Measurements from ENCODE around the gene STK40.

- RRBS = 2% methylated on average over 9 of the region's 57 CpGs
Observed at GRCh38 chr1:36385548-36386090, at the start of gene STK40. Gene STK40, minus strand, starts transcription at chr1:36385924.

DNA sequence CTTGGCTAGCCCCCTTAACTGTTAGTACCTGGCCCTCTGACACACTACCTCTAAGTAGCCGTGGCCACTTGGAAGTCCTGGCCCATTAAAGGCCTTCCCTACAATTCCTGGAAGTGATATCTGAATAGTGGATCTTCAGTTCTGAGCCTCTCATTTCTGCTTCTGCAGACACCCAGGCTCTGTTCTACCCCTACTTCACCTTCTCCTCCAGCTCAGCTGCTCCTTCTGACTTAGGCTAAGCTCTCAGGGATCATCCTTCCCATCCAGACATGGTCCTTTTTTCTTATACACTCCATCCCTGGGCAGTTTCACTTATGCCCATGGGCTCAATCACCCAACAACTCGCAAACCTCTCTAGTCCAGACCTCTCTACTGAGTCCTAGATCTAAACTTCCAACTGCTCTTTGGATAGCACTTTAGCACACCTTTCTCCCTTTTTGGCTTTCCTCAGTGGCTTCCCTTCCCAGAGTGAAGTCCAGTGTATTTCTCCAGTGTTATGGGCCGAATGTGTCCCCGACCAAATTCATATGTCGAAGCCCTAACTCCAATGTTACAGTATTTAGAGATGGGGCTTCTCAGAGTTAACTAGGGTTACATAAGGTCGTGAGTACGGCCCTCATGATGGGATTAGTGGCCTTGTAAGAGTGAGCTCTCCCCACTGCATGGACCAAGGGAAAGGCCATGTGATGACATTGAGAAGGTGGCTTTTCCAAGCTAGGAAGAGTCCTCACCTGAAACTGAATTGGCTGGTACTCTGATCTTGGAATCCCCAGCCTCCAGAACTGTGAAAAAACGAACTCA, 3.9 kb upstream of the OSCP1 start:
- RRBS = no CpG with 5 or more reads among the region's 8 CpGs

GRCh38 chr1:36481808-36482256, 881 bp downstream of the CSF3R start:
- RRBS = no CpG with 5 or more reads among the region's 9 CpGs

DNA sequence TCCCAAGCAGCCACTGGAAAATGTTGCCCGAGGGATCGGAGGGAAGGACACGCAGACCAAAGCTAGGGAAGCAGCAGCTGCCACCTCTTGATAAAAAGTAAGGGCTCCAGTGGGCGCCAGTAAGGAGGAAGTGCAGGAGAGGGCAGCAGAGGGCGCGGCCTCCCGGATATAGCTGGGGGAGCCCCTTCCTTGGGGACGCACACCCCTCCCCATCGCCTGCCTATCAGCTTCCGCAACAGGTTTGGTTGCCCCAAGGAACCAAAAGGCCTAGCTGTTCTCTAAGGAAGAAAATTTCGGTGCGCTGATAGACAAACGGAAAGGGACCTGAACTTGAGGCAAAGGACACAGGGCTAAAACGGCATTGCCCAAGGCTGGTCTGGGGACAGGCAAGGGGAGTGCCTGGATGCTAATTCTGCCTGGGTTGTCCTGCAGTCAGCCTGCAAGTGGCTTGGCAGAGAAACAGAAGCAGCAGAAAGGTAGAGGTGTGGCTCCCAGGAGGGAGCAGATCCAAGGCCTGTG, 1.8 kb upstream of the GRIK3 start:
- RRBS = no CpG with 5 or more reads among the region's 14 CpGs

DNA sequence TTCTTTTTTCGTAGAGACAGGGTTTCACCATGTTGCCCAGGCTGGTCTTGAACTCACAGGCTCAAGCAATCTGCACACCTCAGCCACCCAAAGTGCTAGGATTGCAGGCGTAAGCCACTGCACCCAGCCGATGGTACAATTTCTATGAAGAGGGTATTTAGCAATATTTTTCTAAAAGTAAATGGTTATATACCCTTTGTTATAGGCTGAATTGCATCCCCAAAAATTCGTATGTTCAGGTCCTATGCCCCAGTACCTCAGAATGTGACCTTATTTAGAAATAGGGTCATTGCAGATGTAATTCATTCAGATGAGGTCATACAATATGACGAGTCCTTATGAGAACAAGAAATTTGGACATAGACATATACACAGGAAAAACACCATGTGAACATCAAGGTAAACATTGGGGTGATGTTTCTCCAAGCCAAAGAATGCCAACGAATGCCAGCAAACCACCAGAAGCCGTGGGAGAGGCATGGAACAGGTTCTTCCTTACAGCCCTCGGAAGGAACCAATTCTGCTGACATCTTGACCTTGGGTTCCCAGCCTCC, 13.0 kb upstream of the ZC3H12A start:
- RRBS = no CpG with 5 or more reads among the region's 8 CpGs

DNA sequence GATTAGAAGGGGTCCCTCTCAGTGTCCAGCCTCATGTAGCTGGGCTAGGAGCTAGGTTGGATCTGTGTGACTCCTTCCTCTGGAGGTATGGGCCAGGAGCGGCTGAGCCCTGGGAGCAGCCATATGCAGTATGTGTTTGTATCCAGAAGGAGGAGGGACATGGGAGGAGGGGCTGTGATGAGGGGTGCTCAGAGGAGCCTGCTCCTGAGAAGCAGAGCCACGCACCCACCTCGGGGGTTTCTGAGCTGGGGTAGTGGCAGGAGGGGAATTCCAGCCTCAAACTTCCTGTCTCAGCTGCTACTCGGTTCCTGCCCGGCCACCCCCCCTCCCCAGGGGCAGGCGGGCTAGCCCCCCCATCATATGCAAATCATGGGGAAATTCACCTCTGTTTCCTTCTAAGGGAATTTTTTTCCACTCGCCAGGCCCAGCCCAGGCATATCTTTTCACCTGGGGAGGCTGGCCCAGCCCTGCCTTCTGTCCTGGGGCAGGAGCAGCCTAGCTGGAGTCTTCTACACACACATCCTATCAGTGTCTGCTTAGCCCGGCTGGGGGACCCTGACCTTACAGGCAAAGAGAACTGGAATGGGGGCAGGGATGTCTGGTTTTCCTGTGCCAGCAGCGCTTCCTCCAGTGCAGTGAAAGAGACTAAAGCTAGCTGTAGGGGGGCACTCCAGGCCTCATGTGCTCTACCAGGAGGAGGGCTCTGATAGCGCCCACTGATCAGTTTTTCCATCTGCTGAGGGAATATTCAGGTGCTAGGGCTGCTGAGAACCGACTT, 3.0 kb downstream of the ZC3H12A start:
- RRBS = no CpG with 5 or more reads among the region's 11 CpGs

DNA sequence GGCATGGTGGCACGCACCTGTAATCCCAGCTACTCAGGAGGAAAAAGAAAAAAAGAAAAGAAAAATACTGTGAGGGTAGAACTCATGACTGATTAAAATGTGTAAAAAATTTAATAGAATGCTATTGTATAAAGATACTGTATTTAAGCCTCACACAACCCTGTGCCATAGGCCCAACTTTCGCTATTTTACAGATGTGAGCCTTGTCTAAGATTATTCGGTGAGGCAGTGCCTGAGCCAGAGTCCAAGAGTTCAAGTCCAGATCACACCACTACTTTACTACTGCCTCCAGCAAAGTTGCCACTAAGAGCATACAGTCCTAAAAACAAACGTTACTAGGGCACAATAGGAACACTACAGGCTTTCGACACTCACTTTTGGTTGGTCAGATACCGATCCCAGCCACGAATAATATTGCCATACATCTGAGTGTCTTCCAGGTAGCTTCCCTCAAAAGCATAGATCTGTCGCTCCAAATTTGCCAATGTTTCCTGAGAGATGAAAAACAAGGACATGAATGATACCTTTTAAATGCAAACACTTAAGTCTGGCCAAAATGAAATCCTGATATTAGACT, 1.4 kb downstream of the MEAF6 start:
- RRBS = no CpG with 5 or more reads among the region's 8 CpGs

DNA sequence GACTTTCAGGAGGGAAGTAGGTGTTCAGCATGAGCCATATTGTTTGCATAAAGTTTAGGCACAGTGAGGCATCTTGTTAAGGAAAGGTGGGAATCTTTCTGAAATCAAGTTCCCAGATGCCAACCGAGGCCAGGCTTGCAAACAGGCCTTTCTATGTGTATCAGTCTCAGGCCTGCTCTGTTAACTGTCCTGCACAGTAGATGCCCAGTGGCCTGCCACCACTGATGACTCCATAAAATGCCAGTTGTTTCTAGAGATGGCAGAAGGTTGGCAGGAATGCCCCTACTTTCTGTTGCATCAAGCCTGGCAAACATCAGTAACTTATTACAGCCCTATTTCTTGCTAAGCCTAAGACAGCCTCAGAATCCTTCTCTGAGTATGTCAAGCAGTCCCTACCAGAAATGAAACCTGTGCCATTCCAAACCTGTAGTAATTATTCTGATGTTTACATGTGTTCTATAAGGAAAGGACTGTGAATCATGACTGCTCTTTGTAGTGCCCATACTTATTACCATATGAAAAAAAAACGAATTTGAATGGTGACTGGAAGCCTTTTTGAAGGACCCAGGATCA, 5.3 kb downstream of the CDCA8 start:
- RRBS = no CpG with 5 or more reads among the region's 2 CpGs

- RRBS = no CpG with 5 or more reads among the region's 5 CpGs
Observed at GRCh38 chr1:38003975-38004393, 1.3 kb downstream of the FHL3 start.

DNA sequence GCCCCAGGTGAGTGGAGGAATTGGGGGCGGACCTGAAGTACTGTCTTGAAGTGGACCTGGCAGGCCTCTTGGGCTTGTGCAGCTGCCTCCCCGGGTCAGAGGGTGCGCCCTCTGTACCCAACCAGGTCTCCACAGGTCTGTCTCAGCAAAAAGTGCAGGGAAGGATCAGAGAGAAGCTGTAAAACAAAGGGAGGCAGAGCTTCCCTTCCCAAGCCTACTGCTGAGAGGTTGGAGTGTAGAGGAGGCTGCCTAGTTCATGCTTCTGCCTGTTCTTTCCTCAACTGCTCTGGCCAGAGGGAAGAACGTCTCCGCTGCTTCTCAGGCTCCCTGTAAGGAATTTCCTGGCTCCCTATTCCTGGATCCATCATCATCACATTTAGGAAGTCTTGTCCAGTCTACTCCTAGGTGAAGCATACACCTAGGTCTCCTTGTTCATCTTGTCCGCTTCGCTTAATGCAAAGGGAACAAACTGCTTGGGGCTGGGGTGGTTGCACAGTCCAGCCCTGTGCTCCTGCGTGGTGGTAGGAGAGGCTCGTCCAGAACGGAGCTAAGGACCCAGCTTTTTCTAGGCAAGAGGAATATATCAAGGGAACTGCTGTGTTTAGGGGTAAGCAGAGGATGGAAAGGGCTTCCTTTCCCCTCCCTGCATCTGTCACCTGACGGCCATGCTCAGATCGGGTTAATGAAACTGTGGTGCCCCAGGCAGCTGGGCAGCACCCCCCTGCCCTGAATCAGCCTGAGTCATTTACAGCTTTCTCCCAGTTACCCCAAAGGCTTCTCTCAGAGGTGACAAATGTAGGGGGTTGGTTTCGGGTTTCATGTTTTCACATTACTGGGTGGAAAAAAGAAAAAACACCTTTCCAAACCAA, 15.1 kb downstream of the UTP11 start:
- RRBS = no CpG with 5 or more reads among the region's 13 CpGs

- RRBS = 34% methylated on average over 5 of the region's 15 CpGs
Observed at GRCh38 chr1:38064048-38064807, 17.6 kb upstream of the POU3F1 start.

- RRBS = no CpG with 5 or more reads among the region's 1 CpG
Observed at GRCh38 chr1:38145344-38145687, 98.7 kb upstream of the POU3F1 start.

DNA sequence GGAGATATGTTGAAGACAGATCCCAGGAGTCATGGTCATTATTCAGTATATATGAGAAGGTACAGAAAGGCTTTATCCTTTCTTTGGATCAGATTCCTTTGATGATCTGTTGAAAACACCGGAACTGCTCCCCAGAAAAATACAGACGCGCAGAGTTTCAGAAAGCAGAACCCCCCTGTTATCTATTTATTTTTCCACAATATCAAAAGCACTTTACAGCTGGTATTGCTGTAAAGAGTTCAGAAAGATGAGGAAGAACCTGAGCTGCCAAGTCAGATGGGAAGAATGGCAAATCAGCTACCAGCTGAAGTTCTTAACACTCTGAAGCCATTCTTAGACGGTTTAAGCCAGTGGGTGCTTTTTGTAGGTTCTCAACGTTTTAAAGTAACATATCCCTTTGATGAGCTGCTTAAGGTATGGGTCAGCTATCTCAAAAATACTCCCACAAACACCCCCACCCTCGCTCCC, 757 bp upstream of the AKIRIN1 start:
- RRBS = no CpG with 5 or more reads among the region's 6 CpGs

GRCh38 chr1:38993169-38993618, 2.1 kb downstream of the AKIRIN1 start:
- RRBS = no CpG with 5 or more reads among the region's 15 CpGs

DNA sequence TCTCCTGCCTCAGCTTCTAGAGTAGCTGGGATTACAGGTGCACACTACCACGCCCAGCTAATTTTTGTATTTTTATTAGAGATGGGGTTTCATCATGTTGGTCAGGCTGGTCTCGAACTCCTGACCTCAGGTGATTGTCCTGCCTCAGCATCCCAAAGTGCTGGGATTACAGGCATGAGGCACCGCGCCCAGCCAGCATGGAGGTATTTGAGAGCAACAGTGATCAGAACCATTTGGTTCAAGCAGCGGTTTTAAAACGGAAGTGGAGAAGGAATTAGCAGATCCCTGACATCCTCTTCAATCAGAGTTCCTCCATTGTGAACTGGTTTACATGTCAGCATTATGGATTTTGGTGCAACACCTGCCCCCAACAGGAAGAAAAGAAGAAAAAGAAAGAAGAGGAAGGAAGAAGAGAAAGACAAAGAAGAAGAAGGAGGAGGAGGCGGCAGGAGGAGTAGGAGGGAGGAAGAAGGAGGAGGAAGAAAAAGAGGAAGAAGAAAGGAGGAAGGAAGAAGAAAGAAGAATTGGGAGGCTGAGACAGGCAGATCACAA, 17.2 kb downstream of the NDUFS5 start:
- RRBS = no CpG with 5 or more reads among the region's 7 CpGs

DNA sequence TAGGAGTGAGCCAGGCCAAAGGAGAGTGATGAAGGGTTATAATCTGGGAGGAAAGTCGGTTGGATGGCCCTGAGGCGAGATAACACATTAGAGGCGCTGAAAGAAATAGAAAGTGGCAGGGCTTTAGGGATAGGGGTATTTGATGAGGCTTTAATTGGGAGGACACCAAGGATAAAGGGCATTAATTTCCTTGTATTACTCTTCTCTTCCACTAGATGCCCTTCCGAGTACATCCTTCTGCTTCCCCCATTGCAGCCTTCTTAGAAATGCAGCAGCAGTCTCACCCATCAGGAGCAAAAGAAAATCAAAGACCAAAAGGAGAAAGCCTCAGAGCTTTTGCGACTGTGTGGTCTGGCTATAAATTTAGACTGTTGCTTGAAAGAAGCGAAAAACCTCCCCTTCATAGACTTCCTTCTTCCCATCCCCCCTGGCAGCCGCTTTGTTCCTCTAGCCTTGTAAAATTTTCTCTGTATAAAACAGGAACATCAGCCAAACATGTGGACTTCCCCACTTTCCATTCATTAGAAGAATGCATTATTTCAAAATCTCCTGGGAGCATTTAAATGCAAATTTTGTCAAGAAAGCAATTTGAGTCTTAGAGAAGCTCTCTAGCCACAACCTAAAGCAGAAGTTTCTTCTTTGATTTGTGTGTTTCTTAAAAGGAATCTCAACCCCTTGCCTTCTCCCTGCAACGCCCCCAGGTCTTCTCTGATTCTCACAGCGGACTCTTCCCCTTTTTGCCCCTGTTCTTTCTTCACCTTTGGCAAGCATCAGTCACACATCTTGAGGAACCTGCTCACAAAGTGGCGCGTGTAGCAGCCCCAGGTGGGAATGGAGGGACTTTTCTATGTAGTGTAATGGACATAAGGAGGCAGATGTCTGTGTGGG, 76.6 kb downstream of the NDUFS5 start:
- RRBS = no CpG with 5 or more reads among the region's 11 CpGs

GRCh38 chr1:39142650-39143296, 61.7 kb upstream of the MACF1 start:
- RRBS = no CpG with 5 or more reads among the region's 4 CpGs

DNA sequence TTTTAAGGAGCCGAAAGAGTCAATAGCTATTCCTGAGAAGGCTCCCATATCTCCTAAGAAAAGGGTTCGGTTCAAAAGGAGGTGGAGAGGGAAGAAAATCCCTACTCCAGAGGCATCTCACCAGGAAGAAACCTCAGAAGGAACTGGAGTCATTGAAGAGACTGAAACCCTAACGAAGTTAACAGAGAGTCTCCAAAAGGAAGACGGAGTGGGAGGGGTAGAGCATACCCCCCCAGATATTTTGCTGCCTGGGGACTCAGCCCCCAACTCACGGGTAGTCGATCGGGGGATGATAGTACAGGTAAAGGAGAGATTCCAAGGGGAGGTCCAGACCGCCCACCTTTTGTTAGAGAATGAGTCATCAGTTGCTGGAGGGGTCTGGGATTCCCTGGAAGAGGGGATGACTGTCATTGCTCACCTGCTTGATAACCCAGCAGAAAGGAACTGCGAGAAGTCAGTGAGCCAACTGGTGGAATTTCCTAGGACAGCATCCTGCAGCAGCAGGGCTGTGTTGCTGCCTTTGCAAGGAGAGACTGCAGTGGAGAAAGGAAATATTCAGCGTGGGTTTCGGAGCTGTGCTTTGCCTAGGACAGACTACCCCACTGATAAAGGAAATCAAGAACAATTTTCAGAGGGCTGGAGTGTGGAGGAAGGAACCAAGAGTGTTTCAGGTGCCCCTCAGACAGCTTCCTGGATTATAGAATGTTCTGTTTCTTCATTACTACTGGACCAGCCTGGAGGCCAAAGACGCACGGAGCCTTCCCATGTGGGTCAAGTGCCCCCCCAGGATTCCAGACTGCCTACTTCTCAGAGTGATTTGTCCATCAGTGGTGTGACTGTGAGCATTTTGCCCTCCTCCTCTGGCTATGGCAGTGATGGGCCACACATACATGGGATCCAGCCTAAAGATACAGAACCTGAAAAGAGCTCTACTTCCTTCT, 64.5 kb downstream of the MACF1 start:
- RRBS = no CpG with 5 or more reads among the region's 13 CpGs

DNA sequence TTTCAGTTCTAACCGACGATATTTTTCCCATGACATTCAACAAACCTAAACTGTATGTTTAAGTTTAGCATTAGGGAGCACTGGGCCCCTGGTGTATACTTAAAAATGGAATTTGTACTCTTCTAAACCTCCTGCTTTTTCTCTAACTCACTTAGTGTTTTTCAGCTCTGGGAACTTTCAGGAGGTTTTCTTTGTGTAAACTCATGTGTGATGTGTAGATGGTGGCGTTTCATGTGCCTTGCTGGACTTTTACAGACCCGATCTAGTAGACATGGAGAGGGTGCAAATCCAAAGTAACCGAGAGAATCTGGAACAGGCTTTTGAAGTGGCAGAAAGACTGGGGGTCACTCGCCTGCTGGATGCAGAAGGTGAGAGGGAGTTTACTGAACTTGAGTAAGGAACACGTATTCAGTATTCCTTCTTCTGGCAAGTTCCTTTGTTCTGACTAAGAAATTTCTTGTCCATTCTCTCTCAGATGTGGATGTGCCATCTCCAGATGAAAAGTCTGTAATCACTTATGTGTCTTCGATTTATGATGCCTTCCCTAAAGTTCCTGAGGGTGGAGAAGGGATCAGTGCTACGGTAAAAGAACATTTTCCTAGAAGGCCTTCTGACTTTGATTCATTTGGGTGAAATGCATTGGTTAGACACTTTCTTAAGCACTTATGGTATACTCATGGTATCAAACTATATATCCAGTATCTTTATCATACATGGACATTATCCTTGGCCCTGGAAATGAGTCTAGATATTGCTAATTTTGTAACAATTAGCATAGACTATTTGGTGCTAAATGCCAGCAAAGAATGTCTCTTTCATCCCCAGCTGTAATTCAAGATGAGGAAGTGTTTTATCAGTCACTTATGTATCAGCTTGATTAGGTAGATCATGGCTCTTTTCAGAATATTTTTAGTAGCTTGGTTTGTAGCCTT, 78.7 kb downstream of the MACF1 start:
- RRBS = no CpG with 5 or more reads among the region's 9 CpGs

DNA sequence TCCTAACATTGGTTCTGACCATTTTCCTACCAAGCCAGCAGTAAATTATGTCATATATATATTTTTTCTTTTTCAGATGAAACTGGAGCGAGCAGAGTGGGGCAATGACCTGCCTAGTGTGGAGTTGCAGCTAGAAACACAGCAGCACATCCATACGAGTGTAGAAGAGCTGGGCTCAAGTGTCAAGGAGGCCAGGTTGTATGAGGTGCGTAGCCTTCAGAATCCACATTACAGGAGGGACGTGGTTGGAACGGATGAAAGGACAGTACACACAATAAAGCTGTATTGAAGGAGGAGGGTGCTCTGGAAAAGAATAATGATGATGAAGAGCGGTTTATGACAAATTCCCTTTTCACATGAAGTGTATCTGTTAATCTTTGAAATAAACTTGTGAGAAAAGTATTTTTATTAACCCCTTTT, 87.3 kb downstream of the MACF1 start:
- RRBS = no CpG with 5 or more reads among the region's 6 CpGs

Measured in HTR-8/SVneo (cell line).